ENCODE measurements around a stretch of chr2.

DNA sequence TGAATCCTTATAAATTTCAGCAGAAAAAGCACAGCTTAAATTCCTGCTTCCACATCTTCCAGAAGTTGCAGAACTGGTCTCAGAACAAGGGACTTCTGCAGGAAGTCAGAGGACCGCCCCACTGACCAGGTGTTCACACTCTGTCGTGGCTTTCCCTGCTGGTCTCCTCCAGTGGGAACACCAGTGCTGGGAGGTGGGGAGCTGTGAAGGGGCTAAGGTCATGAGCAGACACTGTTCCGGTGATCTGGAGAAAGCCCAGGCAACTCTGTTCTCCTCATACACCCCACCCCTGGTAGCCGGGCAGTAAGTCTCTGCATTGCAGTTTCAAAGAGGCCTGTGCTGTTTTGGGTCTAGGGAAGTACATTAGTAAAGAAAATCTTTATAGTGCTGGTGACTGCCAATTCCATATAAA is 3.4 kb downstream of the FAM110C start:
- PRO-cap, result no peak

DNA sequence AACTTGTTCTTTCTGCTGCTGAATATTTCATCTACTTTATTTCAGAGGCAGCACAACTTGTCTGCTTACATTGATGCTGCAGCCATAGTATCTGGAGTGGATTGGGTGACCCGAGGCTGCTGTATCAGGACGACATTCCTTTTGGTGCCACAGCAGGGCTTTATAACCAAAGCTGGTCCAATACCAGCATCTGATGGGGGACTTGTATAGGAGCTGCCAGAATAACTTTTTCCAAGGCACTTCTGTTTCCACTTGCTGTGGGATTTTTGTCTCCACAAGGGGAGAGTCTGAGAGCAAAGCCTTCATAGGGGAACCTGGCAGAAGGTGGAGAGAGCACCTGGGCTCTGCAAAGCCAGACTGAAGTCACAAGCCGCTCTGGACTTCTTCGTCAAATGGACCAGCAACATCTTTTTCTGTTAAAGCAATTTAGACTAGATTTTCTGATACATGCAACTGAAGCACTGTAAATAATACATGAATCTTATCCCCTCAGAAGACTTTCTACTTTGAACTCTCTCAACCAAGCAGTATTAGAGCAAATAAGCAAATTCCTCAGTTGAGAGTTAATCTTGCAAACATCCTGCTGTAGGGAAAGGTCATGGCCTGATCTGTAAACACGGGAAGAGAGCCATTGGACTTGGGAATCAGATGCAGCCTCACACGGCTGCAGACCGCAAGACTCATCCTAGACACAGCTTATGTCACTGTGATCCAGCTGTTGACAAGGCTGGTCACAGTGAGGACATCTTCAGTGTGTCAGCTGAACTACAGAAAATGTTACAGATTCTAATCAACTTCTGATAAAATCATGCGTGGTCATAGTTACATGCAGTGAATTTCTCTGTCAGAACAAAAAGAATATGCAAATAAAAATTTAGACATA is 3.3 kb downstream of the SH3YL1 start:
- PRO-cap, result no peak

- PRO-cap, result no peak
These were observed 166.1 kb upstream of the ALKAL2 start for GRCh38 chr2:454050-454368.

DNA sequence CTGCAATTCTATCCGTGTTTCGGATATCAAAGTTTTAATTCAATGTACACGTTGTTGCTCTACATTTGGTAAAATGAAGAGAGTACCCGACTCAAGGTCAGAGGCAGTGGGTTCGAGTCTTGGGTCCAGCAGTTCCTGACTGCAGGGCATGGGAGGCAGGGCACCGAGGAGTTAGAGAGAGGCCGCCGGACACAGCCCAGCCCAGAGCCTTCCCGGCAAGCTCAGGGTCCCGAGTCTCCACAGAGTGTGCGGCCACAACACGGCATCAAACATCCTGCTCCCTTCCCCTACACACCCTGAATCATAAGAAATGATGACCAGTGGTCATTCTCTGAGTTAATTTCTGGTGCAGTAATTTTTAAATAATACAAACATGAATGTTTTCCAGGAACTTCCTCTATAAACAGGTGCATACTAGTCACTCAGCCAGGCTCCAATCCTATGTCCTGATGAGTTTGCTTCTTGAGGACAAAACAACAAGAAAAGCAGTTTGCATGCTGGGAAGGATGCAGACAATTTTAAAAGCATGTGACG is 118.1 kb downstream of the PXDN start:
- PRO-cap, result no peak

DNA sequence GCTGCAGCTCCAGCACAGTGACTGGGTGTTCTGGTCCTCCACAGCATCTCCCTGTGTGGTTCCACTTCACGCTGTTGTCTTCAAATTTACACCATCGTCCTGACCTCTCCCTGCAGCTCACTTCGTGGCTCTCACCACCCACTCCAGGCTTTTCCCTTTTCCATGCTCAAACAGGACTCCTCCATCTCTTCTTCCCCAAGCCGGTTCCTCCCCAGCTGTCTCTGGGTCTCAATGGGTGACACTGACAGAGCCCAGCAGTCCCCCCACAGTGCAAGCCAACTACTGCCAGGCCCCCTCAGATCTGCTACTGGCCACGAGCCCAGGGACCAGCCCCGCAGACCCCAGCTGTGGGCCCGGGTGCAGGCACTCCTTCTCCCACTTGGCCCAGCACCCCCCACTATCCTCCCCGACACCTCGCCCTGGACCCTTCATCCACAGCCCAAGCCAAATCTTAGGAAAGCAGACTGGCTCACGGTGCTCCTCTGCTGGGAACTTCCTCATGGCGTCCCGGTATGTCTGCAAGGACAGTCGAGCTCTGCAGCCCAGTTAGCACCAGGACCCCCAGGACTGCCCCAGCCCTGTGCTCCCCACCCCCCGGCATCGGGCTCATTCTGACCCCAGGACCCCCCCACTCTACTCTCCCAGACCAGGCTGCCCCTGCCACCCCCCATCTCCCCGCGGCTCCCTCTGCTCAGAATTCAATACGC is 86.0 kb downstream of the PXDN start:
- PRO-cap, result no peak

GRCh38 chr2:1686325-1687353 is 57.7 kb downstream of the PXDN start:
- PRO-cap, result no peak

- PRO-cap, result no peak
These were observed 6.2 kb downstream of the MYT1L start for GRCh38 chr2:2324889-2325238.

DNA sequence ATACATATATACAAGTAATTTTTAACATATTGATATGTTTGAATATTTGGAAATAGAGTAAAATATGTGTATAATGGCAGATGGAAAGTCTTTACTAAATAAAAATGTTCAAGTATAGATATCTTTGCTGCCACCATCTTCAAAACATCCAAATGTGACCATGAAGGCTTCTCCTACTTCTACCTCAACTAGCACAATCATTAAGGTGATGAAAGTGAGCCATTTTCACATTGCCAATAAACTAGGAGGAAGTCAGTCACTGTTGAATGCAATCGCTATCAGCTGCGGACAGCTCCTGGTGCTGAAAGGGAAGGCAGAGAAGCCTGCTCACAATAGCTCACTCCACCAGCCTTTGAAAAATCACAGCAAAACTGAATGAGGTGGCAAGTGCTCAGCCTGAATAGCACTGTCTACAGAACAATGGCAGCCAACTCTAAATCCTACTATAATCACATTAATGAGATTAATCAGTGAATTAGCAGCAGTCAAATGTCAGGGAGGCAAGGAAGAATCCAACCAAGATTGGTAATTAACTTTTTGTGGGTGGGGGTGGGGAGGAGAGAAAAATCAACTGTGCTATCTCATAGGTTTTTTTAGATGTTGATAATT is 2.2 kb downstream of the MYT1L start:
- PRO-cap, result no peak

DNA sequence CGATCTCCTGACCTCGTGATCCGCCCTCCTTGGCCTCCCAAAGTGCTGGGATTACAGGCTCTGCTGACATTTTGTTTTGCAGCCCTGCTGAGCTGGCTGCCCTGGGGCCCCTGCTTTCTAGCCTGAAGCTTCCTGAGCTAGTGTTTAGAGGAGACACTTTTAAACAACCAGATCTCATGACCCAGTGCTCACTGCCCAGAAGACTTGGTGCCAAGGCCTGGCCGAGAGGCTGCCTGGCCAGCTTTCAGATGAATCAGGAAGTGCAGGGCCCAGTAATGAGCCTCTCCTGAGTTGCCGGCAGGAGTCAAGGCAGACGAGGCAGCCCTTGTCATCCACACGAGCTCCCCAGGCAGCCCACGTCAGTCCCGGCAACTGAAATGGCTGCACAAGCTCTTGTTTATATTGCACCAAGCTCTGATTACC is 331.0 kb upstream of the MYT1L start:
- PRO-cap, result no peak

- PRO-cap, result no peak
These were observed 96.9 kb downstream of the EIPR1 start for GRCh38 chr2:3280645-3281276.

DNA sequence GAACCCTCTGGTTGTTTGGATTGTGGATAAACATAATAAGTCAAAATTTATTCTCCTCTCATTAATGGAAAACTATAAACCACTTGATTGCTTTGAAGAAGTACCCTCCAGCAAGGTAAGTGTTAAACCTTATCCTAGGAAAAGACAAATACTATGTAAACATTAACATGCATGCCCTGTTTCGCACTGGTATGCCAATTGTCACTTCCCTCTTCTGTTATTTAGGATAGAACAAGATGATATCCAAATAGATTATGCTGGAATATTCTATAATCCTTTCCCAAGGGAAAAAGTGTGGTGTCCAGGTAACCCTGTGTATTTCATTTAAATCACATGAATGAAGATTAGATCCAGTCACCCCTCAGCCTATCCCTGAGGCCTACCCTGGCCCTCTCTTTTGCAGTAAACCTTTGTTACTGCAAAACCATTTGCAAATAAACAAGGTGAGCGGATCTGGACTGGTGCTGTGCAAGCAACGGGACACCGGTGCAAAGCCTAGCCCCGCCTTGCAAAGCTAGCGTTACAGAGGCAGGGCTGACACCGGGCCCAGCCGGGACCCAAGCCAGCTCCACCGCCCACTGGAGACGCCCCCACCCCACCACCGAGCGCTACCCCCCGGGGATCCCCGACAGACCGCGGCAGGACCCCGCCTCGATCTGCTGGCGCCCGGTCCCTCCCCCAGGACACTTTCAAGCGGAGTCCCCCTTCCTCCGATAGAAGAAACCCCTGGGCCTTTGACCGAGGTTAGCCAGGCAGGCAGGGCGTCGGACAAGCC is 1.1 kb downstream of the ADI1 start:
- PRO-cap, result no peak

- PRO-cap, result no peak
These were observed 4.8 kb downstream of the RPS7 start for GRCh38 chr2:3579515-3580624.

DNA sequence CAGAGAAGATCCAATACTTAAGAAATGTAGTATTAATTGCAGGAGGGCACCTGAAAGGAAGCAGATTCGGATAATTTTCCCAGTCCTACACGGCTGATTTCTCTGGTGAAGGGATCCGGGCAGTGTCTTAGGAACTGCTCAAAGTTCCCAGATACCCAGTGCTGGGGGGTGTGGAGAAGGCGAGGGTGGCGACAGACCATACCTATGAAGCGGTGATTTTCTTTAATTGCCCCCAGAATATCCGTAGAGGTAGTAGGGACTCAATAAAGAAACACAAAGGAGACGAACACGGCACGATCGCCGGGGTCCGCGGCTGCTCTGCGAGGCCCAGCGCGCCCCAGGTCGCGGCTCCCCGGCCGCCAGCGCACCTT is 1.4 kb upstream of the SOX11 start:
- PRO-cap, result no peak

DNA sequence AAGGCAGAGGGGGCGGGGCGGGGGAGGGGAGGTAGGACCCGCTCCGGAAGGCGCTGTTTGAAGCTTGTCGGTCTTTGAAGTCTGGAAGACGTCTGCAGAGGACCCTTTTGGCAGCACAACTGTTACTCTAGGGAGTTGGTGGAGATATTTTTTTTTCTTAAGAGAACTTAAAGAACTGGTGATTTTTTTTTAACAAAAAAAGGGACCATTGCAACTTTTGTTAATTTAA is 2.2 kb downstream of the SOX11 start:
- PRO-cap, result no peak

- PRO-cap, result no peak
These were observed 234.7 kb downstream of the SOX11 start for GRCh38 chr2:5926973-5927212.

DNA sequence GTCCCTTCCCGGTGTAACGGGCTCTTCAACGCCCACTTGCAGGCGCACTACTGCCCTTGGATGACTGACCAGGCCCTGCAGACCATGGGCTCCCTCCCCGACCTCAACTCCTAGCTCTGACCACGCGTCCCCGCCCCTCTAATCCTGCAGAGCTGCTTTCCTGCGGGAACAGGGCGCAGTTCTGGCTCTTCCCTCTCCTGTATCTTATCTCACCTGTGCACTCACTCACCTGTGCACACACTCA is 380 bp upstream of the CMPK2 start:
- PRO-cap, result no peak

DNA sequence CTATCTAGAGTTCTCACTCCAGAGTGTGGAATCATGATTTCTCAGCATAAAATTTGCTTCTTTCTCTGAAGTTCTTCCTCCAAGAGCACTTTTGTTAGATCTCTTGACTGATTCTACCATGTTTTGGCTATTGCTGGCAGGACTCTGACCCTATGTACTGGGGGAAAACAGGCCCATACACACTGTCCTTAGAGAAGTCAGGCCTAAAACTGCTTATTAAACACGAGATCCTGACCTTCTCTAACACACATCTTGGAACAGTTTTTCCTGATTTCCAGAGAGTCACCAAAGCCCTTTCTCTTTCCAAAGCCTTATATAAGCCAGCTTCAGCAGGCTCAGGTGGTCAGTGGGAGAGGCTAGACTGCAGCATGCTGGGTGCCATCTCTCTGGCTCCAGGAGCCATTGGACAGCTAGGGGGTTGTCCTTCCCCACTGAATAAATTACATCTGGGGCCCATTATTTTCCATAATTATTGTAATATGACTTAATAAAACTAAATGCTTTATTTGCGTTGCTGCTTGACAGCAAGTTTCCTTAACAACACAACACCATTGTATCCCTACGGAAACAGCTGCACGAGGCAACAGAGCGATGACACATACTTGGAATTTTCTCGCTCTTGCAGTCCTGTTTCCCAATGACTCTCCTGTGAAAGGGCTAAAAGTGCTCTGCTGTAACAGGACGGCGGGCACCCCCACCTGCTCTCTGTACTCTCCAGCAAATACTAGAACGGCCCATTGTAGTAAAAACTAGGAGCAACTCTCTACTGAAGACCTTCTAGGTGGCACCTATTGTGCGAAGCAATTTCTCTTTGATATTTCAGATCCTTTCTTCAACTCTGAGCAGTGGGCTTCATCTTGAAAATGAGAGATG is 160.5 kb downstream of the RNF144A start:
- PRO-cap, result no peak

DNA sequence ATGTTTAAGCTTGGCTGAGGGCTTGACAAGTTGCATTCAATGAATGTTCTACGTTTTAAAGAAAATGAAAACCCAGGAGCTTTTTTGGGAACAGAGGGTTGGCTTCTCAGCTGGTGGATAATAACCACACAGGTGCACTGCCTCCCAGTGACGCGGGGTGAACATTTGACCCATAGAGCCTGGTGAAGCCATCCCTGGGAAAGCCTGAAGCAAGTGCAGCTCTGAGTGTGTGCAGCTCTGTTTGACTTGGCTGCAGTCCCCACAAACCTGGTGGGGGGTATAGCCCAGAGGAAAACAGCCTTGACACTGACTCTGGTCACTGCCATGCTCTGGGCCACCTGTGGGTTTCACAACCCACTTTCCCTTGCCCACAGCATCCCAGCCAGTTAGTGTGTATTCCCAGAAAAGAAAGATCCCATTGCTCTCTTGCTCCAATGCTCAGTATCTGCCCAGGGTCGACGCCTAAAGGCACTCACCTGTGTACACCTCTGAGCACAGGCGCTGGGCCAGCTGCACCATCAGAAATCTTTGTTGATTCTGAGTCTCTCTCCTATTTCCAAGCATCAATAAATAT is 875.0 kb downstream of the RNF144A start:
- PRO-cap, result no peak

GRCh38 chr2:7876310-7877154 is 805.3 kb upstream of the ID2 start:
- PRO-cap, result no peak

- PRO-cap, result no peak
These were observed 226.2 kb upstream of the ID2 start for GRCh38 chr2:8455239-8456478.